Metastatic Breast Carcinoma in the Brain (tissue), 10 donors: ENCODE measurements around a stretch of chr1.

- PRO-cap, 10 experiments: no peak in any of the 10 experiments
Observed at GRCh38 chr1:219188064-219188730, 14.5 kb downstream of the LYPLAL1 start.

GRCh38 chr1:219318646-219319075 is 145.0 kb downstream of the LYPLAL1 start:
- PRO-cap, 10 experiments: no peak in any of the 10 experiments

DNA sequence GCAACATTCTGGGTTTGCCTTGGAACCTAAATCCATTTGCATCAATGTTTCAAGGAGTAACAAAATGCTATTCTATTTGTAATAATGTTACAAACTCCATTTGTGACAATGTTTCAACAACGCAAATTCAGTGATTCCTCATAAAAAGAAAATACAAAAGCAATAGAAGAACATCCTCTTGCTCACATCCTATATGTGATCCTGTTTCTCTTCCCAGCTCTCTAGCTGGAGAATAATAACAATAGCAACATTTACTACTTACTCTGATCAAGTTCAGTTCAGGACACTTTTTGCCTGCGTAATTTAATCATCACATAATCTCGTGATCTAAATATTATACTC is 127.7 kb upstream of the ZC3H11B start:
- PRO-cap, 10 experiments: no peak in any of the 10 experiments

DNA sequence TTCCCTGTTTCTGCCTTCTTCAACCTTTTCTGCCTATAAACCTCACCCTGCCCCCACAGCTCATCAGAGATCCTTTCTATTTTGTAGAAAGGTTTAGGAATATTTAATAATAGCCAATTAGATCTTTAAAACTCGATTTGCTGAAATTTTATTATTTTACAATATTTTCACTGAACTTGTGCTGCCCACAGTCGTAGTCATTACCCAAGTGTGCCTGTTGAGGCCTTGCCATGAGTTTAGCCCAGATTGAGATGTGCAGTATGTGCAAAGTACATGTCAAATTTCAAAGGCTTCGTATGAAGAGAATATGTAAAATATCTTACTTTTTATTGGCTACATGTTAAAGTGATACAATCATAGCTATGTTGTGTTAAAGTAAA is 422 bp upstream of the IARS2 start:
- PRO-cap, 10 experiments: no peak in any of the 10 experiments

DNA sequence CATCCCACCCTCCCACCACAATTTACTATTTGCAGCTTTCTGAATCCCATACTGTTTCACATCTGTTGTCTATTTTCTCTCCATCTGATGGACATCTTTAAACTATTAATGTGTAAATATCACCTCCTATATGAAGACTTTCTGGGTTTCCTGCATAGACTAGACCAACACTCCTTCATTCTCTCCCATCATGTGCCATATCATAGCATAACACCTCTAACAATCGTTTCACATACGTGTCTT is 7.7 kb downstream of the RAB3GAP2 start:
- PRO-cap, 10 experiments: no peak in any of the 10 experiments

- PRO-cap, 10 experiments: peak in 5 of 10 experiments; most common plus-strand start chr1:220528600 (in 1); most common minus-strand start chr1:220528593 (in 4)
Observed at GRCh38 chr1:220528515-220529495, 869 bp downstream of the MARK1 start.

DNA sequence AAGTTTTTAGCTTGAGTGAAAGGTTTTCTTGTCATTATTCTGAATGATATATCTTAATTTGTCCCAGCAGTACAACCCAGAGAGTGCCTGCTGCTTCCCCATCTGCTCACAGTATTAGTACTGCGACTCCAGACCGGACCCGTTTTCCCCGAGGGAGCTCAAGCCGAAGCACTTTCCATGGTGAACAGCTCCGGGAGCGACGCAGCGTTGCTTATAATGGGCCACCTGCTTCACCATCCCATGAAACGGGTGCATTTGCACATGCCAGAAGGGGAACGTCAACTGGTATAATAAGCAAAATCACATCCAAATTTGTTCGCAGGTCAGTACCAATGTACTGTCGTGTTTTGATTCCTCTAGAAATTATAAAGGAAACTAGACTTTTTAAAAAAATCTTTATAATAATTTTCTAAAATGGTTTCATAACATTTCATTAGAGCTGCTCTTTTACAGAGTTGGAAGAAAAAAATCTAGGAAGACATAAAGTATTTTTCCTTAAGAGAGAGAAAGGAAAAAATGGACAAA is 37.1 kb upstream of the C1orf115 start:
- PRO-cap, 10 experiments: no peak in any of the 10 experiments

- PRO-cap, 10 experiments: no peak in any of the 10 experiments
Observed at GRCh38 chr1:220779740-220780360, 6.9 kb upstream of the MTARC1 start.

DNA sequence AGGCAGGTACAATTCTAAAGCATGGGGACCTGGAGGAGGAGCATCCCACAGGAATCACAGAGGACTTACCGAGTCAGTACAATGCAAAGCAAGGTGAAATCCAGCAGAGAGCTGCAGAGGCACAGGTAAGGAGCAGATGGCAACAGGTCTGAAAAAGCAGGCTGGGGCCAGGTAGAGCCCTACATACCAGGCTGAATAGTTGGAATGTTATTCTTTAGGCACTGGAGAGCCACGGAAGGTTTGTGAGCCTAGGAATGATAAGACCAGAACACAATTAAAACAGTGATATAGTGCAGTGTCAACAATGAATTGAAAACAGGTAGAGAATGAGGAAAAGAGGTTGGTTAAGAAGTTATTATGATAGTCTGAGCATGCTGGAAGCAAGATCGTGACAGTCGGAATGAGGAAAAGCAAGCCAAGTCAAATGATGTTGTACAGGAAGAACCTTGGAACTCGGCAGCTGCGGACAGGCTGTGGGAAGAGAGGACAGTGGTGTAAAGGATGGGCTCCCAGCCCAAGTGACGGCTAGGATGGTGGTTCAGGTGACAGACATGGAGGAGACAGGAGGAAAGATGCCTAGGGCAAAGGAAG is 25.5 kb downstream of the MTARC1 start:
- PRO-cap, 10 experiments: no peak in any of the 10 experiments

DNA sequence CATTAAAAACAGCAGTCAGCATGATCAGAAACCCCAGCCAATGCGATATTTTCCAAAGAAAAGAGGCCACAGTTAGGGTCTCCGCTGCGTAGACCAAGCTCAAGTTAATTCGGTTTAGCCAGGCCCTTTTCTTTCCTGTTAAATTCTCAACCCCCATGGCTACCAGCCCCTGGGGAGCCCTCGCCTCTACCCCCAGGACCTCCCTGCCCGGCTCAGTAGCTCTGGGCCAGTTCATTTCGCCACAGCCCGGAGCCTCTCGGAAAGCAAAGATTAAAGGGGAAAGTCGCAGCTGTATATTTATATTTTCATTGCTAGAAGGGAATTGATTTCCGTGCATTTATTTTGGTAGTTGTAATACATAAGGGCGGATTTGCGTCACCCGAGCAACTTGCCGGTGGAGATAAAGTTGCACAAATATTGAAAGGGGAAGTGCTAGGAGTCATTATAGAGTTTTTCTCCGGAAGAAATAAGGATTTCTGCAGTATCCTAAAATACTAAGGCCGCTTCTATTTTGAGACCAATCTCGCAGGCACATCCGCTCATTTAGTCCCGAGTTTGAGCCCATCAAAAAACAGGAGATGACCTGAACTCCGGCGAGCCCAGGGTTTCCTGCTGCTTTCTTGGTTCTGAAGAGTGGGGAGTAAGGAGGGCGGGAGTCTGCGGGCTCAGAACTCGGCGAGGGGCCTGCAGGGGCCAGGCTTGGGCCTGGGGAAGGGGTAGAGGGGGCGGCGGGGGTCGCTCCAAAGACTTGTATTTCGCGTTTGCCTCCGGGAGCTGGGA is 2.7 kb upstream of the HLX start:
- PRO-cap, 10 experiments: peak in 2 of 10 experiments; most common plus-strand start position 567 of the sequence (in 2); most common minus-strand start position 272 of the sequence (in 1)

GRCh38 chr1:220882051-220883142 is 3.2 kb downstream of the HLX start:
- PRO-cap, 10 experiments: peak in 1 of 10 experiments; most common plus-strand start chr1:220882858 (in 1); most common minus-strand start chr1:220882438 (in 1)

- PRO-cap, 10 experiments: no peak in any of the 10 experiments
Observed at GRCh38 chr1:220957171-220957815, 78.0 kb downstream of the HLX start.

DNA sequence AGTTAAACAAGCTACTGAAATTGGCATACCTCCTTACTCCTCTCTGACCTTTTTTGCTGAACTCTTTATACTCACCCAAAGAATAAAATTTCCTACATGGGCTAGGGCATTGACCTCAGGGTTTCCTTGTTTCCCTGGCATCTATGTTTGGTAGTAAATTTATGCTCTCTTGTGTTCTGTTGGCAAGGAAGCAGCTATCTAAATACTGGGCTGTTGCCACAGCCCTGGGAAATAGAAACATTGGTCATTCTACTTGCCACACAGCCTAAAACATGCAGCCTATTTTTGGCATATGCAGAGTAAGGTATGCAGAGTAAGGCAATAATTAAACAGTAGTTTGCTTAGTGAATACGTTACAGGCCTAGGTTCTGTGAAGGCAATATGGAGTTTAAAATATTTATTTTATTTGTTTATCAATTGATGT is 351.4 kb downstream of the HLX start:
- PRO-cap, 10 experiments: no peak in any of the 10 experiments

GRCh38 chr1:221335785-221336723 is 405.8 kb downstream of the DUSP10 start:
- PRO-cap, 10 experiments: no peak in any of the 10 experiments

DNA sequence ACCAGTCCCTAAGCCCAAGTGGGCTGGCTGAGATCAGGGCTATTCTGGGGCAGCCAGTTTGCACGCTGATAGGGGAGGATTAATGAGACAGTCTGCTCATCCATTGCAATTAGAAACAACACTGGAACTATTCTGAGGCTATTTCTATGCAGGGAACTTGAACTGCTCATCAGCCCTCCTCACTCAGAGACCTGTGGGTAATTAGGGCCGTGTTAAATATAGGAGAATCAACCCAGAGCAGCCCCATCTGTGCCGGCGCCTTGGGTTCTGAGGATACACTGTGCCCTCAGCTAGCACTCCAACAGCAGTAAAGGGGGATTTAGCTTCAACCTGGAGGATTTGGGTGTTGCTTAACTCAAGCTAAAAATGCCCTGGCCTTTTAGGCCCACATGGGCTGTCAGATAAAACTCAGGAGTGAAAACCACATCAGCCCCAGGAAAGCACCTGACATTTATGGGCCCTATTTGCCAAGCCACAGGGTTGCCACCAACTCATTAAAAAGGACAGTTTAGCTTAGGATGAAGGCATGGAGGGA is 53.9 kb downstream of the DUSP10 start:
- PRO-cap, 10 experiments: no peak in any of the 10 experiments

GRCh38 chr1:221969260-221969751 is 227.4 kb upstream of the DUSP10 start:
- PRO-cap, 10 experiments: peak in 2 of 10 experiments; most common minus-strand start chr1:221969423 (in 1)

DNA sequence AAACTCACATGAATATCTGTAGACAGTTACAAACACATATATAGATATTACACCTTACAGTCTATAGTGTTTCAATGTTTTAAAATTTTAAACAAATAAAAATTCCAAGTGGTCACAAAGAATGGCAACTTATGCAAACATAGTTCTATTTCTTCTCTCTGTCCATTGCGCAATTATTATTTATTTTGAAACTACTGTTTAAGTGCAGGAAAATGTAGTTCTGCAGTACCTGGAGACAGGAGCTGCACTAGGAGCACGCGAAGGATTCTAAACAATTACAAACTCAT is 311.9 kb upstream of the DUSP10 start:
- PRO-cap, 10 experiments: no peak in any of the 10 experiments

DNA sequence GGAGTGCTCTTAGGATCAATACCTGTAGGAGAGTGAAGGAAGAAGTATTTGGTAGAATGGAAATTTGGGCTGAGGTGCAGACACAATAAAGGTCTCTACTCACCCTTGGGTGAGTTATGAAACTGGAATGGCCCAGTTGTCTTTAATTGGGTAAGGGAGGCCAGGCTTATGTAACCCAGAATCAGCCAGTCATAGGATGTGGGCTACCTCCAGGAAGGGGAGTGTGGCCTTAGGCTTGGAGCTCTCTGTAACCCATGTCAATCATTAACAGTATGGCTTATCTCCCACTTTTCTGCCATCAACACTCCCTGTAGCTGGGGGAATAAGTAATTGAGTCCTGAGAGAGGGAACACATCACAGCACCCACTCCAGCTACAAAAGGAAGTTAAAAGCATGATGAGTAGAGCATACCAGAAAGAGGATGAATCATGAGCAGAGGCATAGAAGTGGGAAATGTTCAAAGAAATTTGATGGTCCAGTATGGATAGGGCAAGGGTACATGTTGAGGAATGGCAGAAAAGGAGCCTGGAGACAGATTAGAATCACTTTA is 327.0 kb upstream of the DUSP10 start:
- PRO-cap, 10 experiments: no peak in any of the 10 experiments

DNA sequence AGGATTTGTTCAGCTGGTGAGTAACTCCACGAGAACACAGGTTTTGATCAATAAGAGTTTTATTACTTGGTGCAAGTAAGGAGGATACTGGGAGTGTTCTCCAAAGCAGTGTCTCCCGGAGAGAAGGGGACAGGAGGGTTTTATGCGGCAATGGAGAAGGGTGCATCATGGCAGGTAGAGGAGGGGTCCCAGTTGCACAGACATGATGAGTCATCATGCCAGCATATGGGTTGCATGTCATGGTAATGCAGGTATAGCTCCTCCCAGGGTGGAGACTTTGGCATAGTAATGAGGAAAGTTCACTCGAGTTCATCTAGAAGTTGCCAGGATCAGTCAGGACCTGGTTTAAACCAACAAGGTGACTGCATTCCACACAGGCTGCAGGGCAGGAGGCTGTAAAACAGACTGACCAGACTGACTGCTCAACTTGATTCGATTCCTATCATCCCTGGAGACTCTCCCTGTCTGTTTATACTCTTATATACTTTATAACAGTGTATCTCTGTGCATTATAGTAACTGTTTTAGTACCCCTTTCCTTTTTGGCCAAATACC is 355.7 kb upstream of the DUSP10 start:
- PRO-cap, 10 experiments: peak in 3 of 10 experiments; most common plus-strand start position 374 of the sequence (in 2); most common minus-strand start position 207 of the sequence (in 1)

DNA sequence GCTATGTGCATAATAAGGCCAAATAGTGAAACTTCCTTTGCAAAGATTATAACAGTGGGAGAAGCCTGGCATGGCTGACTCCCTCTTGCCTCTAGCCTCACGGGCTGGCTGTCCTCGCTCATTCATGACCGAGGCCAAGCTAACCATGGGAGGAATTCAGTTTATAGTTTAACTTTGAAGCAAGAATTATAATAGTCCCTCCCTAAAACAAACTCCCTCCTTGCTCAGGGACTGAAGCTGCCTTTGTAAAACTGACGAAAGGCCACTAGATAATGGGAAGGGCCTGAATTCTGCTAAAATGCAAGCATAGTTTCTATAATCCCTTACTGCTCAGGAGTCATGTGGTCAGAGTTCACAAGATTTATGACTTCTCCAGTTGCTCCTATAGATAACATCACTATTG is 26.7 kb downstream of the HHIPL2 start:
- PRO-cap, 10 experiments: no peak in any of the 10 experiments